Tongue (tissue), 2 donors: ENCODE measurements around a stretch of chr1.

DNA sequence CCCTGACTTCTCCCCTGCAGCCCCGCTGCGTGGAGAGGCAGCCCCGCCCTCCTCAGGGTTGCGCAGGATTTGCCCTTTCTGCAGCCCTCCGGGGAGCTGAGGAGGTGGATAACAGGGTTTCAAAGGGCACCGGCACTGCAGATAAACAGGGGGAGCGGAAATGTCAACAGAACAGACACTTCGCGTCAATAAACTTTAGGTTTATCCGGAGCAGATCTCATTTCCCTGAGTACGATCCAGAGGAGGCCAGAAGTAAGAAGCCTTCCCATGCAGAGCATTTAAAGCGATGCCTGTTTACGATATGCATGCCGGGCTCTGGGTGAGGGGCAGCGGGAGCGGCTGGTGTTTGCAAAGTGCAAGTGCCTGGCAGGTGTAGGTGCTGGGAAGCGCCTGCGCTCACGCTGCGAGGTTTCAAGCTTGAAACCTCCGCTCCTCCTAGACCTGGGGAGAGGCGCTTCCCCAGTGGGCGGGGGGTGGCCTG, 56.6 kb downstream of the AJAP1 start:
- RAMPAGE, long total RNA = no peak

GRCh38 chr1:6007294-6007748, 15.1 kb upstream of the NPHP4 start:
- RAMPAGE, long total RNA = no peak

DNA sequence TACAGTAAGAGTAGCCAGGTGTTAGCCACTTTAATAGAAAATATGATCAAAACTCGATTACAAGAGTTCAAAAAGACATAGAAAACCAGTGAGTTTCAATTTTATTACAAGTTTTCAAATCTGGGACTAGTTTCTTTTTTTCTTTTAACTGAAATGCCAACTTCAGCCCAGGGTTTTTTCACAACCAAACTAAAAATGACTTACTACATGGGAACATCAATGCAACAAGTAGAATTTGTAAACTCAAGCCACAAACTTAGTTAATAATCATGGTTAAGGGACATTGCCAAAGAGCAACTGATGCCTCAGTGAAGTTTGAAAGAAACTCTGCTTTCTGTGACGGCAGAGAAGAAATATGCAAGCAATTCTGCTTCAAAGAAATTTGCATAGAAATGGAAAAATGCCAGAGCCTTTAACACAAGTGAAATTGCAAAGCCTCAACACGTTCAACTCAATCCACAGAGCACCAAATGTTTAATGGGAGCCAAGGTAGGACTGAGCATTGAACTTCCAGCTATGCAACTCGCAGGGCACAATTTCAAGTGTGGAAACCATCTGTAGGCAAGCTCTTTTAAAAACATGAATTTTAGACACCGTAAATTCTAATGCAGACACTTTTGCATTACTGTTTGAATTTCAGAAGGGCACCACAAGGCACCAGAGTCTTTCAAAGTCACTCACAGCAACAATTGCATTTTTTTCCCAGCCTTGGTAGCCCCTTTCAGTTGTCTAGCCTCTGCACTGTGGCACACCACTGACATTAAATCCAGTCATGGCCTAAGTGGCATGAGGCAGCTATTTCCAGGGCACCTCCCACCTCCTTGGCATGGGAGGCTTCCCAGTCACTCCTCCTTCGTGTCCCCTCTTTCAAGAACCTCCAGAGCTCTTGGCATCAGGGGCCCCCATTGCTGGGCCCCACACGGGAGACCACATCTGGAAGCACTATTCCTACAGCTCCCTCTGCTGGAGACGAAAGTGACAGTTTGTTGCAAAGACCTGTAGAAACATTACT, 5.2 kb upstream of the CHD5 start:
- RAMPAGE, long total RNA = no peak

GRCh38 chr1:6197352-6198190, 1.8 kb downstream of the RPL22 start:
- RAMPAGE, long total RNA = no peak

DNA sequence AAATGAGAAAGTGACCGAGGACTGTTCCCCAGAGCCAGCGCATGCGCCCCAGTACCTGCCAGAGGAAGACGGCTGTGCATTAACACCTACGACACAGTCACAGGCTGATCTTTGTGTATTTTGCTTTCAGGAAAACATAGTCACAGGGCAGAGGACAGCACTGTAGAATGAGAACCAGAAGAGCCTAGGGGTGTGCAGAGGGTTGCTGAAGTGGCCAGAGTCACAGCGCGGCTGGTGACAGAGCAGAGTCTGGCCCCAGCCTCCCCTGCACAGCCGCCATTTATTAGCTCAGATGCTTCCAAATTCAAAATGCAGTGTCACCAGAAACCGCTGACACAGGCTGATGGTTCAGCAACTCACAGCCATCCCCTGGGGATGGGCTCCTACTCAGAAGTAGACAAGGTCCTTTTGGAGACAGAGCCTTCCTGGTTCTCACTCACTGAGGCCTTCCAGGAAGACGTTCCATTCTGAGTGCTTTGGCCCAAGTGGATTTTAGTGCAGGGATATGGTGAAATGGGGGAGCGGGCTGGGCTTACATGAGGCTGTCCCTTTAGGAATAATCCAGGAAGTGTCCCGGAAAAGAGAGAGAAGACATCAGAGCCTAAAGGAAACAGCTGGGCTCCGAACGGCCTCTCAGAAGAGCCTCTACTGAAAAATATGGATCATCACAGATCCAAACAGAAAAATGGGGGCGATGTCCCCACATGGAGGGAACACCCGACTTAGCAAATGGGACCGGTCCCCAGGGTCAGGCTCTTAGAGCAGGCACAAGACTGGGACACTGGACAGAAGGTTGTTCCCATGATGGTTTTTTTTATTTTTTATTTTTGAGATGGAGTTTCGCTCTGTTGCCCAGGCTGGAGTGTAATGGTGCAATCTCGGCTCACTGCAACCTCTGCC, 13.0 kb downstream of the RNF207 start:
- RAMPAGE, long total RNA = no peak

DNA sequence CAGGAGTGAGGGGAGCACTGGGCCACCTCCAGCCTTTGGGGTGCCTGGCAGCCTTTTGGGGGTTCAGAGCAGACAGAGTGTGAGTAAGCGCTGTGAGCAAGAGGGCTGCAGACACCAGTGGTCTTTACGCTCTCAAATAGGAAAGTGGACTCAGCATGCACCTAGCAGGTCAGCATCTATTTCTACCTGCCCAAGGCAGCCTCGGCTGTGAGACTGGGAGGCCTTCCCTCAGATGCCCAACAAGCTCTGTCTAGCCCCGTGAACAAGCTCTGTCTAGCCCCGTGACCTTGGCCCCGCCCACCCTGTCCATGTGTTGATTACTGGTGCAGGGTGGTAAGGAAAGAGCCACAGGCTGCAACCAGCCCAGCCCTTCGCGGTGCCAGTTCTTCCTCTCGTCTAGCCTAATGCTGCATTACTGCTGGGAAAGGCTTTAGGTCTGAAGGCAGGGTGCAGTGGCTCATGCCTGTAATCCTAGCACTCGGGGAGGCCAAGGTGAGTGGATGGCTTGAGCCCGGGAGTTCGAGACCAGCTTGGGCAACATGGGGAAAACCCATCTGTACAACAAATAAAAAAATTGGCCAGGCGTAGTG, 2.3 kb downstream of the GPR153 start:
- RAMPAGE, long total RNA = no peak

GRCh38 chr1:6357321-6357655, 36.3 kb downstream of the ACOT7 start:
- RAMPAGE, long total RNA = no peak

- RAMPAGE, long total RNA = no peak
These were observed 1.9 kb upstream of the TNFRSF25 start for GRCh38 chr1:6467650-6468478.

DNA sequence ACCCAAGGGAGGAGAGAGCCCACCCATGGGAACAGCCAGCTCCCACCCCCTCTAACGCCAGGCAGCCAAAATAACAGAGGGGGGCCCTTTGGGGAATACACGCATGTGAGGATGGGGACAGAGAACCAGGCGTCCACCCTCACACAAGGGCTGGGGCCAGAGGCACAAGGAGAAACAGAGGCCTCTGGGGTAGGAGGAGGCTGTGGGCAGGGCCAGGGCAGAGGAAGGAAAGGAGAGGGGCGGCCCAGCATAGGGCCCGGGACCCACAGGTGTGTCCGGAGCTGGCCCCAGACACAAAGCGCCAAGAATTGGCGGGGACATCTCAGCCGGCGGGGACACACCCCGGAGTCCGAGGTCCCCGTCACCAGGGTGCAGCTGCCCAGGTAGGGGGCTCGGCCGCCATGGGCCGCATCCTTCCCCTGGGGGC, 6.7 kb downstream of the PLEKHG5 start:
- RAMPAGE, long total RNA = no peak

DNA sequence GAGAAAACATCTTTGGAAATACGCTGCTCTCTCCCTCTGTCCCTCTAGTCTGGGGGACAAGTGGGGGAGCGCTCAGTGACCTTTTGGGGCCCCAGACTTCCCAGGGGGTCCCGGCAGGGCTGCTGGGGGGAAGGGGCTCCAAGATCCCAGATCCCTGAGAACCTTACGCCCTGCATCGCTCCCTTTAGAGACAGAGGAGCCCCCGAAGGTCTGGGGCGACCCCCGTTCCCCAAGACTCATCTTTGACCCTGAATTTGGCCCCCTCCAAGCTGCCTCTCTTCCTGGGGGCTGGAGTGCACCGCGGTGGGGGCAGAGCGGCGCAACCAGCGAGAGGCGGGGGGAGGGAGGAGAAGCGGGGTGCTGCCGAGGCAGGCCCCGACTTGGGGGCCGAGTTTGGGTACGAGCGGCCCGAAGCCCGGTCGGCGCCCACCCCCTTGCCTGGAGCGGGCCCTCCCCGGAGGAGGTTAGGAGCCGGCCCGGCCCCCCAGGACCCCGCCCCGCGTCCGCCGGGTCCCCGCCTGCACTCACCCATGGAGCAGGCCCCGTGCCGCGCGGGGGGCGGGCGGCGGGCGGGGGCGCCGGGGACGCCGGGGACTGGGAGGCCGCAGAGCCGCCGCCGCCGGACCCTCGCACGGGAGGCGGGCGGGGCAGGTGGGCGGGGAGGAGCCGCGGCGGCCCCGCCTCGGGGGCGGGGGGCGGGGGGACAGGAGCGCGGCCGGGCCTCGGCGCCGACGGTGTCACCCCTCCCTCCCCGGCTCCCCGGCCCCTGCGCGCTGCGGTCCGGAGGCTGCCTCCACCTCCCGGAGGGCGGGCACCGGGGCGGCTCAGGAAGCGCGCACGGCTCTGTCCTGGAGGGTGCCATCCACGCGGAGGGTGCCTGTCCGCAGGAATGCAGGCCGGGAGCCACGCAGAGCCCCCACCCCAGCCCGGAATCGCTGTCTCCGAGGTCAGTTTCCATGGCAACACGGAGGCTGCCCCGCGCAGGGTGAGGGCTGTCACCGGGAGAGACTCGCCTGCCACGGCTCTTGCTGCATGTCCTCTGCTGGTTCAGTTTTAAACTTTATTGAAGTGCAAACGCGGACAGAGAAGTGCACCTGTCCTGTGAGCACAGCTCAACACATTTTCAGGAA, 5.7 kb upstream of the PLEKHG5 start:
- RAMPAGE, long total RNA = no peak

DNA sequence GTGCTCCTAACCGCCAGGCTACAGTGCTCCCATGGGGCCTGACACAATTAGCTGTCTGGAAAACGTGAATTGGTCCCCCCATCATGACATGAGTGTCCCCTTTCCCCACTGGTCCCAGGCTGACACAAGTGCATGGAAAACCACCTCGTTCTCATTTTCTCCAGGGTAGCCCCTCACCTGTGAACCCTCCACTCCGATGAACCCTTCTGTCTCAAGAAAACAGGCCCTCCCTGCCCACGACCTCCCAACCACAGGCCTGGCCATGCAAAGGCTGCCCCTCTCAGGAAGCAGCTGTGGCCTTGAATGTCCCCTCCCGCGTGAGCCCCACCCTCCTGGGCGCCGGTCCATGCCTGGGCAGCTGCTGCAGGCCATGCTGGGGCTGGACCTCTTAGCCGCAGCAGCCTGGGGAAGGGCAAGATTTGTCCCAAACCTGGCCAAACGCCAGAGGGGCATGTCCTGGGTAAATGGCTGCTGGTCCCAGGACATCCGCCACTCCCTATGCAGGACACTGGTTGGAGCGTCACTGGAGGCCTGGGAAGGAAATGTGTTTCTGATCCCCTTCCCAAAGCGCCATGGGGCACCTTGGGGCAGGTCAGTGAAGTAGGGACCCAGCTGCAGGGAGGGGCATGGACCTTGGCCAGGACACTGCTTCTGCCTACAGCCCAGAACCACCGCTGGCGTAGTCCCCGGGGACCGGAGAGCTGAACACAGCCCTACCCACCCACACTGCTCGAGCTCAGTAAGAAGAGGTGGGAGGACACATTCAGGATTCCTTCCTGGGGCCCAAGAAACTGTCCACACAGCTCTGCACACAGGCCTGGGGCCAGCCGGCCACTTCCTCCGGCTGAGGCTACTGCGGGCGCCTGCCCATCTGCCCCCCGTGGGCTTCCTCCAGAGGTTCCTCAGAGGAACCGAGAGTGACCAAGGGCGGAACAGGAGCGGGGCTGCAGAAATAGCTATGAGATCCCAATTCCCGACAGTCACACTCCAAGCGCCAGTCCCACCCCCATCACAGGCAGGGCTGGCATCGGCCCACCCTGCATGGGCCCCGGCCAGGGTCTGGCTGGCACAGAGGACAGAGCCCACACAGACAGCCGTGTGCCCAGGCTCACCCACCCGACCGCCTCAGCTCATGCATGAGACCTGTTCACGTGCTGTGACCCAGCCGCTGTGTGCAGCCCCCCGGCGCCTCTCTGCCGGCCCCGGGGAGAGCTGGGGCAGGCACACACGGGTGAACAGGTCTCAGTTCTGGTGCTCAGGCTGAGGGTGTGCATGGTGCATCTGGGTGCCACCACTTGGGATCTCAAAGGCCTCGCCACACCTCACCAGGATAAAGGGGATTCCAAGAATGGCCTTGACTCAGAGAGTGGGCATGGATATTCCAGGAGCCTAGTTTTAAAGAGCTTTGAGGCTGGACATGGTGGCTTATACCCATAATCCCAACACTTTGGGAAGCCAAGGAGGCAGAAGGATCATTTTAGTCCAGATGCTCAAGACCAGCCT, 10.8 kb upstream of the PLEKHG5 start:
- RAMPAGE, long total RNA = no peak

GRCh38 chr1:6743622-6744352, 41.5 kb upstream of the CAMTA1 start:
- RAMPAGE, long total RNA = no peak

DNA sequence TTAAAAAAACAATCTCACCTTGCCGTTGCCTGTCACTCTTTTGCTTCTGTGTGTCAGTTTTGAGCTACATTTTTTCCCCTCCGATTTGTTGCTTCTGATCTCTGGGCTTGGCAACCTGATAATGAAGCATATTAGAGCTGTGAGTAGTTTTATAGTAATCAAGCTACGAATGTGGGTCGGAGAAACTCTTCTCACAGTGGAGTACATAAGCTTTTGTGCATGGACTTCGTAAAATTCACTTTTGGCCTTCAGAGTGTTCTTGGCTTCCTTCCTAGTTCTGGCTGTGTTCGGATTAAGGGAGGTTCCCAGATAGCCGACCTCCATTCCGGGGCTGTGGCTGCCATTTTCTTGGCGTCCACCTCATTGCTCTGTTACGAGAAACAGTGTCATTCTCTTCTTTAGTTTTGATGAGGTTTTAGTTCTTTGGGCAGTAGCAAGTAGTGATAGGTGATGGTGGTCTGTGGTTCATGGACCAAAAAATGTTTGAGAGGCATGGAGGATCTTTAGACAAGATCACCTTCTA, 26.3 kb downstream of the CAMTA1 start:
- RAMPAGE, long total RNA = no peak

GRCh38 chr1:7447585-7448109, 323.4 kb upstream of the VAMP3 start:
- RAMPAGE, long total RNA = no peak

- RAMPAGE, long total RNA = no peak
These were observed 198.3 kb upstream of the VAMP3 start for GRCh38 chr1:7572771-7573183.

DNA sequence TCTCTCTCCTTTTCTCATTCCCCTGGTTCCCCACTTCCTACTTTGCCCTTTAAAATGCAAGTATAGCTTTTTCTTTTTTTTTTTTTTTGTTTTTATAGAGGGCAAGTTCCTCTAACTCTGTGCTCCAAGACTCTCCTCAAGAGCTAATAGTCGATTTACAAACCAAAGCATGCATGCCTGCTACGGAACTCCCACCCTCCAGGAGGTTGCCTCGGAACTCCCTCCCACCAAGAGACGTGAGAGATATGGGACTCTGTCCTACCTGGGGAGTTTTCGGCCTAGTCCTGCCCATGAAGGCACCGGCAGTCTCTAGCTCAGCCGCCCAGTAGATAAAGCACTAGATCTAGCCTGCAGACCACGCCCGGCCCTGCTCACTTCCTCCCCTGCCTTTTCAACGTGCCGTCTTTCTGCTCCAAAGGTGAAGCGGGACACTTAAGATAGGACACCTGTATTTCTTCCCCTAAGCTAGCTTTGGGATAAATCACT, 27.7 kb downstream of the TNFRSF9 start:
- RAMPAGE, long total RNA = no peak

GRCh38 chr1:7960065-7960652, 1.4 kb upstream of the PARK7 start:
- RAMPAGE, long total RNA = no peak

- RAMPAGE, long total RNA = no peak
These were observed 101.4 kb upstream of the ERRFI1 start for GRCh38 chr1:8127601-8127813.

DNA sequence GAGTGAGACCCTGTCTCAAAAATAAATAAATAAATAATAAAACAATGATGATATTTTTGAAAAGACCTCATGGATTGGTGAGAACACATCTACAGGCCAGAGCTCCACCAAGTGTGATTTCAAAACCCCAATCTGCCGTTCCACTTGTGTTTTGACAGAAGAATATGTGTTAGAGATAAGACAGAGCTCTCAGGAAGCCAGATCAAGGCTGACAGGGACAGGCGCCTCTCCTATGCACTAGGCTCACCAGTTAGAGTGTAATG, 110.6 kb upstream of the ERRFI1 start:
- RAMPAGE, long total RNA = no peak

GRCh38 chr1:8184226-8184651, 133.7 kb upstream of the SLC45A1 start:
- RAMPAGE, long total RNA = no peak